ENCODE measurements around the gene CLDN20.

- PRO-cap, 3 experiments: peak in 1 of 3 experiments; most common plus-strand start chr6:154509584 (in 1); most common minus-strand start chr6:154509464 (in 1)
- RAMPAGE, long total RNA, 2 experiments: no peak in any of the 2 experiments
- RRBS: under 1% methylated on average over 7 of the region's 26 CpGs
These were observed 1.2 kb downstream of the CNKSR3 start for GRCh38 chr6:154509298-154509715.

DNA sequence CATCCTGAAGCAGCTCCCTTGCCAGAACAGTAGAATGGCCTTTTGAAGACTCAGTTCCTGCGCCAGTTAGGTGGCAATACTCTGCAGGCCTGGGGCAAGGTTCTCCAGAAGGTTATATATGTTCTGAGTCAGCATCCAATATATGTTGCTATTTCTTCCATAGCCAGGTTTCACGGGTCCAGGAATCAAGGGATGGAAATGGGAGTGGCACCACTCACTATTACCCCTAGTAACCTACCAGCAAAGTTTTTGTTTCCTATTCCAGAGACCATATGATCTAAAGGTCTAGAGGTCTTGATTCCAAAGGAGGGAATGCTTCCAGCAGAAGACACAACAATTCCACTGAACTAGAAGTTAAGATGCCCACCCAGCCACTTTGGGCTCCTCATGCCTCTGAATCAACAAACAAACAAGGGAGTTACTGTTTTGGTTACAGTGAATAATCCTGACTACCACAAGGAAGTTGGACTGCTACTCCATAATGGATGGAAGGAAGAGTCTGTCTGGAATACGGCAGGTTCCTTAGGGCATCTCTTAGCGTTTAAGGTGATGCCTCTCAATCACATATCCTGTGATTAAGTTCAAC is 56.6 kb upstream of the CNKSR3 start:
- PRO-cap, 3 experiments: no peak in any of the 3 experiments
- RAMPAGE, long total RNA, 2 experiments: no peak in any of the 2 experiments
- RRBS: no CpG with 5 or more reads among the region's 4 CpGs

DNA sequence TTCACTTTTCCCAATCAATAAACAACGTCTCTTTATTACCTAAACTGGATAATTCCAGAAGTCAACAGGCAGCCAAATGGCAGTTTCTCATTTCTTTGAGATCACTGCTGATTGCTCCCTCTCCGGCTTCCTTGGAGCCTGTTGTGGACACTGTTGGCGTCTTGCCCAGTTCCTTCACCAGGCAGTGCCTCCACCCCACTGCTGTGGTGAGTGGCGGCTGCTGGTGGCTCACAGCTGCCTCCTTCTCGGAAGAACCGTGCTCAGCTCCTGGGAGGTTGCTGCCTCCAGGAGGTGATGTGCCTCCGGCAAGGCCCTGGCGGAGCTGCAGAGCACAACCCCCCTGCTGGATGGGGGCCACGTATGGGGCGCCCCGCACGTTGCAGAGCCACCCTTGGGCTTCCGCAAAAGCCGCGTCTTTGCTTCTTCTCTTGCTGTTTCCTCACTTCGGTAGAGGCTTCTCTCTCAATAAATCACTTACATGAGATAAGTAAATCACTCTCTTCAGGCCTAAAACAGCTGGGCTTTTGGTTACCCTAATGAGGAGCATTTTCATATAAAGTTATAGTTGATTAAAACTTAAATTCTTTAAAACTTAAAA is 105.2 kb upstream of the CNKSR3 start:
- PRO-cap, 3 experiments: no peak in any of the 3 experiments
- RAMPAGE, long total RNA, 2 experiments: no peak in any of the 2 experiments
- RRBS: no CpG with 5 or more reads among the region's 16 CpGs

DNA sequence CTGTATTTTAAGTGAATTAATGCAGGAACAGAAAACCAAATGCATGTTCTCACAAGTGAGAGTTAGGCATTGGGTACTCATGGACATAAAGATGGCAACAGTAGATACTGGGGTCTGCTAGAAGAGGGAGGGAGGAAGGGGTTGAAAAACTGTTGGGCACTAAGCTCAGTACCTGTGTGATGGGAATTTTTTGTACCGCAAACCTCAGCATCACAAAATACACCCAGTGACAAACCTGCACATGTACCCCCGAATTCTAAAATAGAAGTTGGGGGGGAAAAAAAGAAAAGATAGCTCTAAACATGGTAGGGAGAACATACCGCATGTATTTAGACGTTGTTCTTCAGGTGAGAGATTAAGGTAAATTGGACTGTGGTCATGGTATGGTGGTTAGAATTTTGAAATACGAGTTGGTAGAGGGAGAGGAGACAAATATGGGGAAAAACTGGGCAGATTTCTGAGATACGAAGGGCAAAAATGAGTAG is 38.4 kb downstream of the SCAF8 start:
- PRO-cap, 3 experiments: no peak in any of the 3 experiments
- RAMPAGE, long total RNA, 2 experiments: no peak in any of the 2 experiments
- RRBS: no CpG with 5 or more reads among the region's 6 CpGs

- PRO-cap, 3 experiments: no peak in any of the 3 experiments
- RAMPAGE, long total RNA, 2 experiments: no peak in any of the 2 experiments
- RRBS: no CpG with 5 or more reads among the region's 11 CpGs
These were observed 48.9 kb downstream of the SCAF8 start for GRCh38 chr6:154781659-154783050.

DNA sequence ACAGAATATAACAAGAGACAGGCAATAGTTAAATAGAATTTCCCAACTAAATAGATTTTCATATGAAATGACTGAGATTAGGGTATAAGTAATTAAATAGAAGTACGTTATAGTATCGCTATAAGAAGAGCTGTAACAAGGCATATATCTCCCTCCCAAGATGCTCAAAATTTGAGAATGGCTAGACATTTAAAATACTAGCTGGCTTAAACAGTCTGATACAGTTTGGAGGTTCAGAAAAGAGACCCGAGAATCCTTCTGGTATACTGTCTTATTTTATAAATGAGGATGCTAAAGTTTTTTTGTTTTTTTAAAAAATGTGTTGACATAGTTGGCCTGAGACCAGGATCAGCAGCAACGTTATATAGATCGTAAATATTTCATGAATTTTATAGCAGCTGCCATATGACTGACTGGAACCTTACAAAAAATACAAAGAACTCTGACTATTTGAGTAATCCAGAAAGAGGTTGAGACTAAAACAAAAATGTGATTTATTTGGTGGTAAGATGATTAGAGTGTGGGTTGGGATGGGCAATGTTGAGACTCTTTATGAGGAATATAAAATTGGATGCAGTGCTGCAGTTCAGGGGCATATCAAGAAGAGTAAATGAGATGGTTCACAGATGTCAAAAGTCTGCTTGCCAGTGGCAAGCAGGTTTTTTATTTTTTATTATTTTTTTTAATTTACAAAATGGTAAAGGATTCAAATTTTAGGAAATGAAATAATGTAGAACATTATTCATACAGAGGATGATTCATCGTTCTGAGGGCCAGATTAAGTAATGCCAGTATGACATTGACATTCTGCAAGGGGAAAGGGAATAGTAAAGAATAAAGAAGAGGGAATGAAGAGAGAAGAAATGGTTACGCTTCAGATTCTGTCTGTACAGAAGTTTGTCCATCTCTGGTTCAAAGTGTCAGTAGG is 58.4 kb downstream of the SCAF8 start:
- PRO-cap, 3 experiments: no peak in any of the 3 experiments
- RAMPAGE, long total RNA, 2 experiments: no peak in any of the 2 experiments
- RRBS: no CpG with 5 or more reads among the region's 7 CpGs

DNA sequence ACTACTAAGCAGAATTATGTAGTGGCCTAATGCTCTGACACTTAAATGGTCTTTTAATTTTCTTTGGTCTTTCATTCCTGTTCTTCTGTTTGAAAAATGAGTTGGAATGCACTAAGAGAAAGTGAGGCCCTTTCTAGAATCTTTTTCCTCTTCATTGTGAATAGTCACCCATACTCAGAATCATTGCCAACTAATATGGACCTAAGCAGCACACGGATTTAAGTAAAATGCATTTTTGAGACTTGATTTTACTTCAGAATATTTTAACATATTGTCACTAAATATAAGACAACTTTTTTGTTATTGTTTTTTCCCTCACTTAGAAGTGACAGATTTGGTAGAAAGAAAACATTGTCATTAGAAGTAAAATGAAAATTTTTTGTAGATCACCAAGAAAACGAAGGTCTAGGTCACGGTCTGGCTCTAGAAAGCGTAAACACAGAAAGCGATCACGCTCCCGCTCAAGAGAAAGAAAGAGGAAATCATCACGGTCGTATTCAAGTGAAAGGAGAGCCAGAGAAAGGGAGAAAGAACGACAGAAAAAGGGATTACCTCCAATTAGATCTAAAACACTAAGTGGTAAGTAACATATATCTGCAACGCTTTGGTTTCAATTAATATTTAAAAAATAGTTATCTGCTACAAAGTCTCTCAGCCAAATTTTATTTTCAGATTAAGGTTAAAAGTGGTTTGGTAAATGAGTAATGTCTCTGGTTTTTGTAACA is 76.6 kb downstream of the SCAF8 start:
- PRO-cap, 3 experiments: no peak in any of the 3 experiments
- RAMPAGE, long total RNA, 2 experiments: no peak in any of the 2 experiments
- RRBS: no CpG with 5 or more reads among the region's 11 CpGs

DNA sequence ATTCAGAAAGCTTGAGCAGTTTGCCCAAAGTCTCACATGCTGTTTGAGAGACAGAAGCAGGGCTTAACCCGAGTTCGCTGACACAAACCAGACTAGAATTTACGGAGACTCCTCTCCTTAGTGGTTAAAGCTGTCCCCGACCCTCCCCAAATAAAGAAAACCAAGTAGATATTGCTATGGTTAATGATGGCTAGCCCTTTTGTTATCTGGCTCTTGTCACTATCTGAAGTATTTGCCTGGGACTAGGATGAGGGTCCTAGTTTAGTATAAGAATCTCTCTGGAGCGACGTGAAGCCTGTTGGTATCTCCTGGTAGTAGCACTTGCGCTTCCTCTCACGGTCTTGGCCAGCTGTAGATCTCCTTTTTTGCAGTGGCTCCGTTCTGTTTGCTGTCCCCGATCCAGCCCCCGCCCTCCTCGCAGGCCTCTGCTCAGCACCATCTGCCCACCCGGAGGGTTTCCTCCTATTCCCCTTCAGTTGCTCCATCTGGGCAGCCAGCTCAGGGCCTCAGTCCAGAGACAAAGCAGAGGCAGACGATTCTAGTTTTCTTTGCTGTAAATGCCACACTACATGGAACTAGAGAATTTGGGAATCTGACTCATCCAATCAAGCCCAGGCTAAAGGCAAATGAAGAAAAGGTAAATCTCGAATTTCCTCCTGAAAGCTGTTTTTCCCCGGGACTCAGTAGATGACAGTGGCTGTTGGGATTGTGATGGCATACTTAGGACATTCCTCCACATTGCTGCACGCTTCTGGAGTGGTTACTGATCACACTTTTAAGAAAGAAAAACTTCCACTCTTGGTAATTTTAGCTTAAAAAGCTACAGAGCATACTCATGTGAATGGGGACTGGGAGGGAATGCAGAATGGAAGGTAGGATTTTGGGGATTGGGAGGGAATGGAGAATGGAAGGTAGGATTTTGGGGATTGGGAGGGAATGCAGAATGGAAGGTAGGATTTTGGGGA is 126.6 kb downstream of the TIAM2 start:
- PRO-cap, 3 experiments: no peak in any of the 3 experiments
- RAMPAGE, long total RNA, 2 experiments: no peak in any of the 2 experiments
- RRBS: no CpG with 5 or more reads among the region's 17 CpGs

DNA sequence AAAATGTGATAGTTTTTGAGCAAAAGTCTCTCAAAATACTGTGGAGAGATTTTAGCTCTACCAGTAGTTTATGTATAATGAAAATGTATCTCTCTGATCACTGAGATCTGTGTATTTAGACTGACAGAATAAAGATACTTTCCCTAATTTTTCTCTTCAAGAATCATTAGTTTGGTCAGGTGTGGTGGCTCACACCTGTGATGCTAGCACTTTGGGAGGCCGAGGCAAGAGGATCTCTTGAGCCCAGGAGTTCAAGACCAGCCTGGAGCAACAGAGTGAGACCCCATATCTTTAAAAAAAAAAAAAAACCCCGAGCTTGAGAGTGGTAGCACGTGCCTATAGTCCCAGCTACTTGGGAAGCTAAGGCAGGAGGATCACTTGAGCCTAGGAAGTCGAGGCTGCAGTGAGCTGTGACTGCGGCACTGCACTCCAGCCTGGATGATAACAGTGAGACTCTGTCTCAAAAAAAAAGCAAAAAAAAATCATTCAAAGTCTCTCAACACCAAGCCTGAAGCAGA is 133.3 kb downstream of the TIAM2 start:
- PRO-cap, 3 experiments: peak in 1 of 3 experiments; most common plus-strand start position 298 of the sequence (in 1)
- RAMPAGE, long total RNA, 2 experiments: no peak in any of the 2 experiments
- RRBS: no CpG with 5 or more reads among the region's 5 CpGs

- PRO-cap, 3 experiments: no peak in any of the 3 experiments
- RAMPAGE, long total RNA, 2 experiments: no peak in any of the 2 experiments
- RRBS: no CpG with 5 or more reads among the region's 11 CpGs
These were observed 109.7 kb upstream of the CLDN20 start for GRCh38 chr6:155153884-155154644.

- PRO-cap, 3 experiments: no peak in any of the 3 experiments
- RAMPAGE, long total RNA, 2 experiments: no peak in any of the 2 experiments
- RRBS: no CpG with 5 or more reads among the region's 3 CpGs
These were observed at the start of gene CLDN20 for GRCh38 chr6:155263641-155264014. Gene CLDN20 (plus strand): TSS chr6:155264013.

DNA sequence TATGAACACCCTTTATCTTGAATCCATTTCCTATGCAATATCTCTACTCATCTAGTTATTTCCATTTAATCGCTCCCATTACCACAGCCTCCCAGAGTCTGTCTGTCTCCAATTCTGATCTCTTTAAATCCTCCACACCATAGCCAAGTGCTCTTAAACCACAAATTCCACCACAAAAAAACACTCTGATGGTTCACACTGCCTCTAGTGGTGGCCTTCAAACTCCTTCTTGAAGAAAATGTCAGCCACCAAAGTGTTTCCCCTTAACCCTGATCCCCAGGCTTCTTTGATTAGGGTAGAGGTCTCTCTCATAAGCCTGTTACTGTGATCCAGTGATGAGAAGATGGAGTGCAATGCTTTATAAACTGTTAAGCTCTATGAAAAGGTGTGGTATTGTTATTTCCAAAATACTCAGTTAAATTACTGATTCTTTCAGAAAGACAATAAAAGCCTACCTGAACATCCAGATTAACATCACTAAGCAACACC is 4.3 kb downstream of the CLDN20 start:
- PRO-cap, 3 experiments: no peak in any of the 3 experiments
- RAMPAGE, long total RNA, 2 experiments: no peak in any of the 2 experiments
- RRBS: no CpG with 5 or more reads among the region's 1 CpG

DNA sequence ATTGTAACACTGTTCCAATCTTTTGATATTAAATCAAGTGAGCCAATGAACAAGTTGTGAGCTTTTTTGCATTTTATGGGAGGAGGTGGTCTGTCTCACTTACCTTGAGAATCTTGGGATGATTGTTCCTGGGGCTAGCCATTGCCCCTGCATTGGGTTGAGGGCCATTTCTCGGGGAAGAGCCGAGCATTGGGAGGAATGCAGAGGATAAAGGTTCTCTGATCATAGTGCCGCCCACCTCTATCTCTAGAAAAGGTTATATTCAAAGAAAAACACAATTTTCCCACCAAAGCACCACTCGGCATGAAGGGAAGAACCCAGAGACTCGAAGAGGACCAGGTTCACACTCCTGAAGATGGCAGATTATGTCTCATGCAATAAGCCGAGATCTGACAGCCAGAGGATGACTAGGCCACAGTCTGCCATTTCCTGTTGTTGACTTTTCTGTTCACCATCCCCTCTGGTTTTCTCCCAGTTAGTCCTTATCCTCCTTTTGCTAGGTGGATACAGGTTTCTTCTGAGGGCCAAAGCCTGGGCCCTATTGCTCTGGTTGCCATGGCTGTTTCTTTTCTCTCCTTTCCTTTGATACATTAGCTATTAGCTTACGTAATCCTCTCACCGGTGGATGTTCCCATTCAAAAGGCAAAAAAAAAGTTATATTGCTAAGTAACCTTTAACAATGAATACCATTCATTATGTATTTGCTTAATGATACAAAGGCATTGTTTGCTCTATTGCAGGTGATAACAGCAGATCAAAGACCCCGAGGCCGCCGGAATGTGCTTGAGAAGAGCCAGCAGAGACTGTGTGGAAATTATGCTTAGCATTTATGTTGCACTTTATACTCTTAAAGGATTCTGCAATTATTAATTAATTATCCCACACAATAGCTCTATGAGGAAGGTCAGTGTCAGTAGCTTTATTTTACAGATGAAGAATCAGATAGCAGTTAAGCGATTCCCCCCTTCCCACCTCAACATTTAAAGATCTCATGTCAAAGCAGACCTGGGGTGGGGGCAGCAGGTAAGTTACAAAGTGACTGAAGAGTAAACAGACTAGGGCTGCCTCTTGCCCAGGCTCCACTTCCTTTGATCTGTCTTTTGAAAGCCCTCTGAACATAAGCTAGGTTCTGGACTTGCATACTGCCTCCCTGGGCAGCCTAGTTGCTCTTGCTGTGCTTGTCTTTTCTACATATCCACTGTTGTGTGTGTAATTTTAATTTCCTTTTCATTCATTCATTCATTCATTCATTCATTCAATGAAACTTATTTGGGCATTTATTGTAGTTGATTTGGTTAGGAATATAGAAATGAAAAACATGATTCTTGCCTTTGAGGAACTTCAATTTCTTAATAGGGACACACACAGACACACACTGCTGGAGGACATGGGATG is 14.4 kb upstream of the TFB1M start:
- PRO-cap, 3 experiments: no peak in any of the 3 experiments
- RAMPAGE, long total RNA, 2 experiments: no peak in any of the 2 experiments
- RRBS: no CpG with 5 or more reads among the region's 12 CpGs

DNA sequence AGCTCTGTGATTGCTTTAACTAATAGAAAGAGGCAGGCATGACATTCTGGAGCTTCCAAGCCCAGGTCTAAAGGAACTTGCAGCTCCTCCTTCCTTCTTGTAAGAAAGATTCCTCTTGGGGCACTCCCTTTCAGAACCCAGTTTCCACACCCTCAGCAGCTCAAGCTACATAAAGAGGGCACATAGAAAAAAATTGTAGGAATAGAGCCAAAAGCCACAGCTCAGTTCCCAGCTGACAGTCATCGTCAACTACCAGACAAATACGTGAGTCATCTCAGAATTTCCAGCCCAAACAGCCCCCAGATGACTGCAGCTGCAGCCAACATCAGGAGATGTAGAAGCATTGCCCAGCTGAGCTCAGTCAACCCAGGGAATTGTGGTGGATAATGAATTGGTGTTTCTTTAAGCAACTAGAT is 349.8 kb upstream of the ARID1B start:
- PRO-cap, 3 experiments: no peak in any of the 3 experiments
- RAMPAGE, long total RNA, 2 experiments: no peak in any of the 2 experiments
- RRBS: no CpG with 5 or more reads among the region's 2 CpGs

DNA sequence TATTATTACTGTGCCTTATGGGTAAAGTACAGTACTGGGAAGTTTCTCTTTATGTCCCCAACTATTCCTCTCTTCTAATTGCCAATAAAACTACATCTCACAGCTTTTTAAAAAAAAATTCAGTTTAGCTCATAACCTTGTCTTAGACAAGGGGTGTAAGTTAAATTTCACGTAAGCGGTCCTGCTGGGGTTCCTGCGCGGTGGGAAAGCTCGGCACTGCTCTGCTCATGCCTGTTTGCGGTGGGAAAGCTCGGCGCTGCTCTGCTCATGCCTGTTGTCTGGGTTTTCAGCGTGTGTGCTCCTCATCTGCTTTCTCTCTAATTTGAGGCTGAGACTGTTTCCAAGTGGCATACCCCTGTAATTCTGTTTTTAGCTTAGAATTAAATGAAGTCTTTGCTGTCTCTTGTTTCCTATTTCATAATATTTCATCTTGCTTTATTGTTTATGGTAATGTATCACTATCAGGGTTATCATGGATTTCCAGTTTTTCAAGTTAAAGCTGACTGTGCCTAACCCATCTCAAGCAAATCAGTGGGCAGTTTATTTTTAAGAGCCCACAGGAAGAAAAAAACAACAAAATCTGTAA is 18.7 kb downstream of the ARID1B start:
- PRO-cap, 3 experiments: no peak in any of the 3 experiments
- RAMPAGE, long total RNA, 2 experiments: no peak in any of the 2 experiments
- RRBS: no CpG with 5 or more reads among the region's 9 CpGs

DNA sequence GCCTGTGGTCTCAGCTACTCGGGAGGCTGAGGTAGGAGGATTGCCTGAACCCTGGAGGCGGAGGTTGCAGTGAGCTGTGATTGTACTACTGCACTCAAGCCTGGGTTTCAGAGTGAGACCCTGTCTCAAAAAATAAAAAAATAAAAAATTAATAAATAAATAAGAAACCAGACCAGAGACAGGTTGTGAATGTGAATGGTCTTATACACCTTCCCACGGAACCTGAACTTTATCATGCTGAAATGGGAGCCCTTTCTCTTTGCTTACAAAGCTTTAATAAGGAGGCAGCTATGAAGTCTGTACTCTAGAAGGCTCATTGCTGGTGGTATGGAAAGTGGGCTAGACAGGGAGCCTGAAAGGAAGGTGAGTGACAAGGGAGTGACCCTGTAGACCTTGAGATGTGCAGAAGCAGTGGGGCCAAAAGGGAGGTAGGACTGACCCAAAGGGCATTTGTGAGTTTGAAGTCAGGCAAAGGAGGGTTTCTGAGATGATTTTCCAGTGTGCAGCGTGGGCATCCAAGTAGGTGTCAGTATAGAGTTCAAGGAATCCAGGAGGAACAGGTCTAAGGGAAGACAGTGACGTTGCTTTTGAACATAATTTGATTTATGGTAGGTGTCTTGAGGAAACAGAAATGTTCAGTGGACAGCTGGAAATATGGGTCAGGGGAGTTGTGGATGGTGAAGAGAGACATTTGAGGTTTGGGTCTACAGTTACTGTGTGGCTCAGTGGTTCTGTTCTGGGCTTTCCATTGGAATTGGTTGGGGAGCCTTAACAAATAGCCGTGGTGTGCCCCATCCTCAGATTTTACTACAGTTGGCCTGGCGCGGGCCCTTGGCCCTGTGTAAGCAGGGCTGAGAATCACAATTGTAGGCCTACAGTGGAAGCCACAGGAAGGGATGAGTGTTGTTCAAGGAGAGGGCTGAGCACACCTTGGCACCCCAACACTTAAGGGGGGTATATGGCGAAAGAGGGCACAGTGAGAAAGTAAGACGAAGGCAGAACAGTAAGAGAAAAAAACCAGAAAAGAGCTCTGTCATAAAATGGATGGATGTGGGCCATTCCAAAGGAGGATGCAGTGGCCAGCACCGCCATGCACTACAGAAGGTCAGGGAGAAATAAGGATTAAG is 84.7 kb downstream of the ARID1B start:
- PRO-cap, 3 experiments: no peak in any of the 3 experiments
- RAMPAGE, long total RNA, 2 experiments: no peak in any of the 2 experiments
- RRBS: no CpG with 5 or more reads among the region's 11 CpGs

DNA sequence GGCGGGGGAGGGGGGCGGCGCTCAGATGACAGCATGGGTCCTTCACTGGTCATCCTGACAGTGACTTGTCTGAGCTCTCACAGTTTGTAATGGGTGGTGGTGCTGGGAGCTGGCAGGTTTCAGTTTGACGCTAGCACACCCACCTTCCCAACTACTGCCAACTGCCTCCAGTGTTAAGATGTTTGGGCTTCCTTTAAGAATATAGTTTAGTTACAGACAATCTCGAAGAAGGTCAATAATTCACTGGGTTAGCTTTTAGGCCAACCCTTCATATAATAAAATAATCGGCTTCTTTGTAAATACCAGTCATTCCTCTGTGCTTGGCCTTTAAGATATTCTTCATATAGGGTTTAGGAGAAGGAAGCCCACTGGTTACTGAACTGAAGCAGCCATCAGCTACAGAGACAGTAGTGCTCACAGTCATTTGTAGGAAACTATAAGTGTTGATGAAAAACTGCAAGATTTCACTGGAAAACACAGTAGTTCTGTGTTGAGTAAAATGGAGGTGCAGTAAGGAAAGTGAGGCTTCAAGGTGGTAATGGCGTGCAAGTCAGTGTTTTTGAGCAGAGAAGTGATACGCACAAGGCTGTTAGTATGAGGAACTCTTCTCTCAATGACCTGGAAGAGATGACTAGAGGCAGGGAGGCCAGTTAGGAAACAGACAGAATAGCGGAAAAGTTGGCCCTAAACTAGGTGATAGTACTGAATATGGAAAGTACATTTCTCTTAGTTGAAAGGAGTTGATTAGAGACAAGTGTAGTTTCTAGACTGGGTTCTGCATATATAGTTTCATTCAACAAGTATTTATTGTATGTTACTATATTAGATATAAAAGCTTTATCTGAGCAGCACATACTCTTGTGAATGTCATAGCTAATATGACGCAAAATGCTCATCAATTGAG is 231.8 kb downstream of the ARID1B start:
- PRO-cap, 3 experiments: no peak in any of the 3 experiments
- RAMPAGE, long total RNA, 2 experiments: no peak in any of the 2 experiments
- RRBS: no CpG with 5 or more reads among the region's 10 CpGs

GRCh38 chr6:157010631-157011177 is 233.5 kb downstream of the ARID1B start:
- PRO-cap, 3 experiments: no peak in any of the 3 experiments
- RAMPAGE, long total RNA, 2 experiments: no peak in any of the 2 experiments
- RRBS: no CpG with 5 or more reads among the region's 3 CpGs

- PRO-cap, 3 experiments: no peak in any of the 3 experiments
- RAMPAGE, long total RNA, 2 experiments: no peak in any of the 2 experiments
- RRBS: no CpG with 5 or more reads among the region's 5 CpGs
These were observed 141.7 kb downstream of the TMEM242 start for GRCh38 chr6:157181562-157182036.

GRCh38 chr6:157182925-157183376 is 140.4 kb downstream of the TMEM242 start:
- PRO-cap, 3 experiments: no peak in any of the 3 experiments
- RAMPAGE, long total RNA, 2 experiments: no peak in any of the 2 experiments
- RRBS: no CpG with 5 or more reads among the region's 8 CpGs

Data from testis (tissue), 5 donors.